CD14-positive monocyte (primary cell): Measurements from ENCODE around the genes GMPPB, CDHR4, CAMKV, GNAT1, LSMEM2 and HYAL1.

DNA sequence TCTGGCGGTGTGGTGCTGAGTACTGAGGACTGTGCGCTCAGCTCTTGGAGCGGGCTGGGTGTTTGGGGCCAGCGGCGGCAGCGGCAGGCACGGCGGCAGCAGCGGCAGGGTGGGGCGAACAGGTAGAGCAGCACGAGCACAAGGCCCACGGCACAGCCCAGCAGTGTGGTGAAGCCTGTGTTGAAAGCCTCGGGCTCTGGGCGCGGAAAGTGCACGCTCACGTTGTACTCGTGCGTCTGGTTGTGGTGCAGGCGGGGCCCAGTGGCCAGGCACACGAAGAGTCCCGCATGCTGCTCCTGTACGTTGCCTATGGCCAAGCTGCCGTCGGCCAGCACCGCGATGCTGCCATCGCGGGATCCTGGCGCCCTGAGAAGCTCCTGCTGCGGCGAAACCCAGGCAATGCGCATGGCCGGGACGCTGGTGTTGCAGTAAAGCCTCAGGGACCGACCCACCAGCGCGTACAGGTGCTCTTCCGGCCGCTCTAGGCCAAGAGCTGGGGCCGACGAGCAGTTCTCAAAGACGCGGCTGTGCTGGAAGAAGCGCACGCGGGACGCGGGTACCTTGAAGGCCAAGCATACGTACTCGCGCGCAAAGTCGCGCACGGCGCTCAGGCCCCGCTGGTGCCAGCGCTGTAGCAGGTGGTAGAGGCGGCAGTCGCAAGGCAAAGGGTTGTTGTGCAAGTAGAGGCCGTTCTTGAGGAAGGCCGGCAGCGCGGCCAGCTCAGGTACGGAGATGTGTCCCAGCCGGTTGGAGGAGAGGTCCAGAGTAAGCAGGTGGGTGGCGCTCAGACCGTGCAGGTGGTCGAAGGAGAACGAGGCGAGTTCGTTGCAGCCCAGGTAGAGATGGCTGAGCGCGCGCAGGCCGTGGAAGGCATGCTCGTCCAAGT lies 1.1 kb downstream of the AMIGO3 start:
- CAGE, long polyA plus RNA = no peak

DNA sequence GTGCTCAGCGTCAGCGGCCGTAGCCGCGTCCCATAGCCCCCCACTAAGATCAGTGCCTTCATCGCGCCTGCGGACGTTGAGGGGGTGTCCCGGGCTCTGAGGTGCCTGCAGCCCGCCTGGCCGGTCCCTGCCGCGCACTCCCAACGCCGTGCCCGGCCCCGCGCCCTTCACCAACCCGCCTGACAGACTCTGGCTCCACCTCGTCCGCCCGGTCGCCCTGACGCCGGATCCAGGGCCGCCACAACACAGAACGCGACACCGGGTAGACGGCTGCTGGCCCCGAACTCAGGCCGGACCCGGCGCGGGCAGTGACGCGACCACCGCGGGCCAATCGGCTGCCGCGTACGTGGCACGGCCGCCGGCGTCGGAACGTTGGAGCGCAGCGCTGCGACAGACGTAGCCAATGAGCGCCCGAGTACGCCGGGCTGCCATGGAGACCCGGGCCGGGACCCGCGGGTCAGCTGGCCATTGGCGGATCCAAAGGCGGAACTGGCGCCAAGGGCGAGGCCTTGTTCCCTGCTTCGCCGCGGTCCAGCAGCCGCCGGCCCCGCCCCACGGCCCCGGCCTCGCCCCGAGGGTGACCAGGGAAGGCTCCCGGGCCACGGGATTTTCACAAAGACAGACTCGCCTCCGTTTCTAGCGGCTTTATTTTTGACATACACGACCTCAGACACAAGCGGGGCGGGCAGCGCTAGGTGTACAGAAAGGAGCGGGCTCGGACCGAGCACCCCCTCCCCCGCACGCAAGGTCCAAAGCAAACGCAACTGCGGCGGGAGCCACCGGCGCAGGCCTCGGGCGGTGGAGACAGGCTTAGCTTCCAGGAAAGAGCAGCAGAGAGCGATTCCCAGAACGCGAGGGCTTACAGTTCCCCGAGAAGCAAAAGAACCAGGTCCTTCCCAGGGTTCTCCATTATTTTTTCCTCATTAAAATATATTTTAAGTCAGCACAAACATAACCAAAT lies at the start of gene GMPPB:
TSS of gene GMPPB (minus strand) at position 287 of the 961 bp plus-strand sequence.
- CAGE, long polyA plus RNA = no peak

DNA sequence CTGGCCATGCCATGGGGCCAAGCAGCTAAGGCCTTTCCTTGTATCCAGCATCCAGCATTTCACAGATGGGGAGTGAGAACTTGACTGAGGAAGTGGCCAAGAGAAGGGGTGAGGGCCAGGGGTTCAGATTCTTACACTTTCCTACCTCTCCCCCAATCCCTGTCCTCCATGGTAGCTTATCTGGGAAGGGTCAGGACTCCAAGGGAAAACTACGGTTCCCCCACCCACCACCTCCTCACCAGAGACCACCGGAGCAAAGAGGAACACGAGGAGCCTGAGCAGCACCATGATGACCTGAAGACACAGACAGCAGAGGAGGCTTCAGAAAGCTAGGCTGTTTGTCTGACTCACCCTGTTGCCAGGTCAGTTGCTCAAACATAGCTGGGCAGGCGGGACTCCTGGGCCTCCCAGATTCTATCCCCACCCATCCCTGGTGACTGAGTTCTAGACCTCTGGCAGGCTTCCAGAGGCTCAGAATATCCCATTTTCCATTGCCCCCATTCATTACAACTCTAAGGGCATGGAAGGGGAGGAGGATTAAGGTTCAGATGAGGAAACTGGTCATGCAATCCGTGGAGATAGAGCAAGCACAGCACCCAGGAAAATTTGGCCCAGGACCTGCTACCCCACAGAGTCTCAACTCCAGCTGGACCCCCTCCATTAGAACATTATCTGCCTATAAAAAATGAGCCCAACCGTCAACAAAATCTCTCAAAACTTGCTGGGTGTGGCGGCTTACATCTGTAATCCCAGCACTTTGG lies at the start of gene CDHR4:
TSS of gene CDHR4 (minus strand) at position 349 of the 761 bp plus-strand sequence.
- CAGE, long polyA plus RNA = no peak

DNA sequence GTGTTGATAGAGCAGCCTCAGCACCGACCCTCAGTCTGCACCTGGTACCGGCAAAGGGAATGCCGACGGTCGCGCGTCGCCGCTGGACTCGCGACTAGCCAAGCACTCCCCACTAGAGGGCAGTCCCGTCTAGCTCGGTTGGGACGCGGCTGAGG lies 561 bp upstream of the INKA1 start:
- CAGE, long polyA plus RNA = no peak

DNA sequence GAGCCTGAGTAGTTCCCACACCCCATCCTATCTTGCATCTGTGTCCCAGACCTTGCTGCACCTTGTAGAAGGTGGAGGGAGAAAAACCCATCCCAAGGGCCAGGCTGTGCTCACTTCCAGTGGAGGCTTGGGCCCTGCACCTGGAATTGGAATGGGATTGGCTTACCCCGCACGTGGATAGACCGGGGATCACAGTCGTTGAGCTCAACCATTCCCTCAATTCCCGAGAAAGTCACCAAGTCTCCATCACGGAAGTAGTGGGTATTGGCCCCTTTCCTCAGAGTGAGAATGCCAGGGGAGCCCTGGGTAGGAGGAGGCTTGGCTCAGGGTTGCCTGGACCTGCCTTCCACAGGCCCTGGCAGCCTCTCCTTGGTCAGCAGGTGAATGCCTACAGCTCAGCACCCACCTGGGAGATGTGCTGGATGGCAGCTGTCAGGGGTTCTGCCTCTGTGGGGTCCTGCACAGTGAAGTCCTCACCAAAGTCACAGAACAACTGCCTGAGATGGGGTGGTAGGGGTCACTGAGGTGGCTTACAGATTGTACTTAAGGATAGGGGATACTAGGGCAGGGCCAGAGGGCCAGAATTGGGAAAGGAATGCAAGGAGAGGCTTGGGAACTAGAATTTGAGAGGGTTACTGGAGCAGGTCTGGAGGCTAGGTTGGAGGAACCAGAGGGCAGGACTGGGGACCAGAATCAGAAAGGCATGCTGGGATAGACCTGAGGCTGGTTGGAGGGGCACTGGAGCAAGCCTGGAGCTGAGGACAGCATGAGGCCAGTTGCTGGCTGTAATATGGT lies 1.3 kb downstream of the UBA7 start:
- CAGE, long polyA plus RNA = no peak

GRCh38 chr3:49869531-49870088 lies at the start of gene CAMKV:
Gene CAMKV (minus strand): TSS chr3:49869906.
- CAGE, long polyA plus RNA = no peak

DNA sequence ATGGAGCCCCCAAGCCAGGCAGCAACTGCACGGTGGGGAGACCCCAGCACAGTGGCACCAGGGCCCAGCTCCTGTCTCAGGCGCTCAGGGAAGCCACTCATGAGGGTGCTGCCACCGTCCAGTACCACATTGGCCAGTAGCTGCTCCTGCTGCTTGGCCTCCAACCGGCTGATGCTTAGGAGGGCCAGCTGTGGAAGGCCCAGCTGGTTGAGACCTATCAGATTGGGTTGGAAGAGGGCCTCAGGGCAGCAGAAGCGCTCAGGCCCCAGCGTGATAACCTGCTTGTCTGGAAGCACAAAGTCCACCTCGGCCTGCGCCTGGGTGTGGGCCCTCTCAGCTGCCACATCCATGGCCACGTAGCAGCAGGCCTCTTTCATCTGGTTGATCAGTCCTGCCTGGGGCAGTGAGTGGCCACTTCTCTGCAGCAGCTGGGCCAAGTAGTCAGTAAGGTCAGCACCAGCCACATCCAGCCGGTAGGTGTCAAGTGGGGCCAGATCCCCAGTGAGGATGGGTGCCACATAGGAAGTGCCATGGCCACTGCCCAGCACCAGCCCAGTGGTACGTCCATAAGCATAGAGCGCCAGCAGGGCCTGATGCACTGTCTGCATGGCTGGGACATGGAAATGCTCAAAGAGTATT lies 3.9 kb upstream of the CAMKV start:
- CAGE, long polyA plus RNA = no peak

DNA sequence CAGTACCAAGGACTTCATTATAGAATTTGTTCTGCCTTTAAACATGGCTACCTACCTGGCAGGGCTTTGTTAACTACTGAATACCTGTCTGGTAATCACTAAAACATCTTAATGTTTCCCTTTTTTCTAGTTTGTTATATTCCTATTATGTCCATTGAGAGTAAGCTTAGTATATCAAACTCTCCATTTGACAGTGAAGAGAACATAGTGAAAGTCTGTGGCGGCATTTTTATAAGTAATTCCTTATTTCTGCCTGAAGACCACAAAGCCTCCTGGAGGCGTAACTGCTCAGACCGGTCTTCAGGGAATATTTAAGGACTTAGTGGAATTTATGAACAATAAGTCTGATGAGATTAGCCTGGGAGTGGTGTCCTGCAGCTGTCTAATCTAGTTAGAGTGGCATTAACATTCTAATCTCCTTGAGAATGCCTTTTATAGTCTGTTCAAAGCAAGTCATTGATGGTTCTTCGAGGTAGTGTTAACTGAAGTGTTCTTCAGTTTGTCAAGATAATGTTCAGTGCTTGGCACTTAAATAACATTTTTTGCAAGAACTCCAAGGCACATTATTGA lies 12.1 kb downstream of the RBM5 start:
- CAGE, long polyA plus RNA = no peak

GRCh38 chr3:50168209-50168882 lies 13.2 kb downstream of the SEMA3F start:
- CAGE, long polyA plus RNA = no peak

- CAGE, long polyA plus RNA = no peak
Measured at GRCh38 chr3:50184173-50185238, 6.9 kb upstream of the GNAT1 start.

- CAGE, long polyA plus RNA = no peak
Measured at GRCh38 chr3:50191187-50191790, at the start of gene GNAT1. Gene GNAT1 (plus strand): TSS chr3:50191610.

- CAGE, long polyA plus RNA = no peak
Measured at GRCh38 chr3:50246512-50247094, 10.6 kb downstream of the GNAI2 start.

DNA sequence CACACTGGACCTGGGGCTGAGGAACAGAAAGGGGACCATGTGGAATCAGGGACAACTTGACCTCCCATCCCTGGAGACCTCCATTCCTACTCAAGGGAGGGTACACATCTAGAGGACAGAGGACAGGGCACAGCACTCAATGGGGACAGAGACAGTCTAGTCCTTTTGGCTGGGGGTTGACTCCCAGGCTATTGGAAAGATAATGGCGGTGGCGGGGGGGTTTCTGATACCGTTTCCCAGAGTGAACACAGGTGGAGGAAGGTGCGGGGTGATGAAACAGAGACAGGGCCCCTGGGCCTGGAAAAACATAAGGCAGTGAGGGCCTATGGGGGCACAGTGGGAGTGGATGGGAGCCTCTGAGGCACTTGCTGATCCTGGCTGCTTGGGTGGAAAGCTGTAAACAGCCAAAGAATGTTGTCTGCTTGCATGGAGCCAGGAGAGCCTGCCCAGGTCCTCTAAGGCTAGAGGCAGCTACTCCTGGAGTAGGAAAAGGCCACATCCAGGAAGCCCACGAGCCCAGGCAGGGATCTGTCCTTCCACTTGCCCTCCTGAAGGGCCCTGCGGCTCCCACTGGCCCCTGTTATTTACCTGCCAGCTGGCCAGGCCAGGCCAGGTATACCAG lies 3.0 kb upstream of the SEMA3B start:
- CAGE, long polyA plus RNA = no peak

DNA sequence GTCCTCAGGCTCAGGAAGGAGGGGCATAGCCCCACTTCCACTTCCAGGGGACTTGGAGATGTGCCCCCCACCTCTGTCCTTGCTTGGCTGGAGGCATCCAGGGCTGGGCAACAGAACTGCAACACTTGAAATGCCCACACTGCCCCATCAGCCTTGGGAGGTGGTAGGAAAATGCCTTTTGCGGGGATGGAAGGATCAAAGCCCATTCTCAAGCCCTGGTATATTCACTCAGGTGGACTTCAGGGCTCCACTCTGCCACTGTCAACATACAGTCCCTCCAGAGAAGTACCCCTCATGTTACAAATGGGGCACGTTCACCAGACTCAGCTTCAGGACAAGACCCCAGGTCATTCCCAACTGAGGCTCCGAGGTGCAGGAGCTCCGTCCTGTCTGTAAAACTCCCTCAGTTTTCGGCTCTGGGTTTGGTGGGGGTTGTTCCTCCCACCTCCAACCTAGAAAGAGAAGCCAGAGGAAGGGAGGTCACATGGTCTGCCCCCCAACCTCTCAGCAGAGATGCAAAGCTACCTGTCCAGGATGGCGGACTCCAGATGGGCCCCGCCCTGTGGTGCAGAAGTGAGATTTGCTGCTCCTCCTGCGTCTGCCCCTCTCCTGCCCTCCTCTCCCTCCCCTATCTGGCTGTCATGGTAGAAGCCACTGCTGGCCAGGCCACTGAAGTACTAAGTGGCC lies 2.4 kb upstream of the SEMA3B start:
- CAGE, long polyA plus RNA = no peak

DNA sequence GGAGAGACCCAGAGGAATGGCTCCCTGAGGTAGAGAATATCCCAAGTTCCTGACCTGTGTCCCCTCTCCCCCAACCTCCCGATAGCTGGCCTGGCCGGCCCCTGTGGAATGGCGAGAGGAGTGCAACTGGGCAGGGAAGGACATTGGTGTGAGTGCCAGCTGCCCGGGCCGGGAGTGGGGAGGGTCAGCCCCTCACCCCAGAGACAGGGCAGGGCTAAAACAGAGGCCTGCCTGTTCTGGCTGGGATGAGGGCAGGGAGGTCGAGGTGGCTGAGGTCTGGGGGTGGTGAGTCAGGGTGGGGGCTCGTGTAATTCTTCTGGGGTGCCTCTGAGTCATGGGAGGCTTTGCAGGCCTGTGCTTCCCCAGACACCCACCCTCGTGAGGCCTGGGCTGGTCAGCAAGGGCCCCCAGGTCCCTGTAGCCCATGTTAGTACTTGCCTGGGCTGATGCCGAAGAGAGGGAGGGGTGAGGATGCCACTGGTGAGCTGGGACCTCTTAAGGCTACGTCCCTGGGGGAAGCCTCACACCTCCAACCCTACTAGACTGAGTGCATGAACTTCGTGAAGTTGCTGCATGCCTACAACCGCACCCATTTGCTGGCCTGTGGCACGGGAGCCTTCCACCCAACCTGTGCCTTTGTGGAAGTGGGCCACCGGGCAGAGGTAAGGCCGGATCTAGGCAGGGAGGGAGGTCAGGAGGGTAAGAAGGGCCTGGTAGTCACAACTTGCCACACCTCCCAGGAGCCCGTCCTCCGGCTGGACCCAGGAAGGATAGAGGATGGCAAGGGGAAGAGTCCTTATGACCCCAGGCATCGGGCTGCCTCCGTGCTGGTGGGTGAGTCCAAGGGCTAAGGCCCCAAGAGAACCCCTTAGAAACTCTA lies 1.6 kb downstream of the SEMA3B start:
- CAGE, long polyA plus RNA = no peak

GRCh38 chr3:50278619-50279290 lies at the start of gene LSMEM2:
Gene LSMEM2 (plus strand): TSS chr3:50279087.
- CAGE, long polyA plus RNA = no peak

- CAGE, long polyA plus RNA = no peak
Measured at GRCh38 chr3:50302832-50304005, at the start of gene HYAL1. Gene HYAL1 (minus strand): TSS chr3:50303574.

GRCh38 chr3:50319731-50320592 lies 2.6 kb downstream of the HYAL2 start:
- CAGE, long polyA plus RNA = no peak

DNA sequence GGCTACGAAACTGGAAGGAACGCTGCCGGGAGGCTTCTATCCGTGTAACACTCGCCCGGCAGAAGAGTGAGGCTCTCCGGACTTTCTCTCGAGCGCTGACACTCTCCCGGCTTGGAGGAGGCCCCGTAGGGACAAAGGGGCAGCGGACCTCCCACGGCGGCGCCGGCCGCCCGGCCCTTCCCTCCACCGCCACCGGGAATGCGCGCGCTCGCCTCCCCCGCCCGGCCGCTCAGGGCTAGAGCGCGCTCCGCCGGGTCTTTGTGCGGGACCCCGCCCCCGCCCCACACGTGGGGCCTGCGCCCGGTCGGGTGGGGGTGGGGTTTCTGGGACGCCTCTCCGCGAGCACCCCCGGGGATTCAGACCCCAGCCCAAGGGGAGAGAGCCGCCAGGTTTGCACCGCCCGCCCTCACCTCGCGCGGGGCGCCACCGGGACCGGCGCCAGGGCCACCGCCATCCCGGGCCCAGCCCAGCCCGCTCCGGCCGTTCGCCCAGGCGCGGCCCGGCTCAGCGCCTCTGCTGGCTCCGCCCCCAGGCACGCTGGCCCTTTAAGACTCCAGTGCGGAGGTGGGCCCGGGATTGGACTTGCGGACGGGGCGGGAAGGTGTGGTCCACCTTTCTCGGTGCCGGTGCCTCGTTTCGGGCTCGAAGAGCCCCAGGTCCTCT lies 1.5 kb downstream of the HYAL2 start:
- CAGE, long polyA plus RNA = no peak

- CAGE, long polyA plus RNA = no peak
Measured at GRCh38 chr3:50334267-50335167, 6.1 kb downstream of the RASSF1 start.